ENCODE measurements around the gene AK1.

DNA sequence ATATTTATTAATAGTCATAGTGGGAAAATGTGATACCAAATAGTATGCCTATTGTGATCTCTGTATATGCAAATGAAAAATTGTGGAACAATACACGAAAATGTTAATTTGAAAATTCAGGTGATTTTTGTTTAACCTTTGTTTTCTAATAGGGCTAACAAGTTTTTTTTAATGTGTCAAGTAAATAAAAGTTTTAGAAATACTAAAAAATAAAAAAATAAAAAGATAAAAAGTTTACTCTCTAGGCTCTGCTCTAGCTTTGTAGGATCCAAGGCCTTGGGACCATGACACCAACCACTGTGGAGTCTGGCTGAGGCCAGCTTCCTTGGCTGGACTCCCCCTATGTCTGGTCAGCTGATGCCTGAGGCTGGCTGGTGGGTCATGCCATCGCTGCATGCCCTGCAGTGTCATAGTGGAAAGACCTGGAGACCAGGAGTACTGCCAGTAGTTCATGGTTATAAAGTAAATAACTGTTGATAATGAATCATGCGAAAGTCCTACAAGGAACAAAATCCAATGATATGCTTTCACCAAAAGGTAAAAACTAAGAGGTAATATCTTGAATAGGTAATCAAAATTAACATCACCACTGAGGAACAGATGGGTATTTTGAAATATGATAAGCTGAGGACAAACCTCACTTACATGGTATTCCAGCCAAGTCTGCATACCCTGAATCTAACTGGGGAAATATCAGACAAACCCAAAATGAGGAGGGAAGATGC is 43.2 kb downstream of the GARNL3 start:
- PRO-cap: no peak

DNA sequence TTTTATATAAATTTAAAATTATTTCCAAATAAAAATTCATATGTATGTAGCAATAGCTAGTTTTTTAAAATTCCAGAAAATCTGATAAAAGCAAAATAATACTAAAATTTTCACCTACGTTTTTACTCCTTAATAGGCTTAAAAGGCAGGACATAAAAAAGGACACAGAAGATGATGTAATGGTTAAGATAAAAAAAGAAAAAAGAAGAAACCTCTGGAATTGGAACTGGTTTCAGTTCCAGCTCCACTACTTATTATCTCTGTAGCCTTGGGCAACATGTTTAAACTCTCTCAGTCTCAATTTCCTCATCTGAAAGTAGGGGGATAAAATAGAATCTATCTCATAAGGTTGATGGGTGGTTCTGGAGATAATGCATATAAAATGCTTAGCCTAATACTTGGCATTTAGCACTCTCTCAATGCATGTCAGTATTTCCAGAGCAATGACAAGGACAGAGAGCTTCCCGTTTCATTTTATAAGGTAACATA is 44.5 kb downstream of the GARNL3 start:
- PRO-cap: no peak

DNA sequence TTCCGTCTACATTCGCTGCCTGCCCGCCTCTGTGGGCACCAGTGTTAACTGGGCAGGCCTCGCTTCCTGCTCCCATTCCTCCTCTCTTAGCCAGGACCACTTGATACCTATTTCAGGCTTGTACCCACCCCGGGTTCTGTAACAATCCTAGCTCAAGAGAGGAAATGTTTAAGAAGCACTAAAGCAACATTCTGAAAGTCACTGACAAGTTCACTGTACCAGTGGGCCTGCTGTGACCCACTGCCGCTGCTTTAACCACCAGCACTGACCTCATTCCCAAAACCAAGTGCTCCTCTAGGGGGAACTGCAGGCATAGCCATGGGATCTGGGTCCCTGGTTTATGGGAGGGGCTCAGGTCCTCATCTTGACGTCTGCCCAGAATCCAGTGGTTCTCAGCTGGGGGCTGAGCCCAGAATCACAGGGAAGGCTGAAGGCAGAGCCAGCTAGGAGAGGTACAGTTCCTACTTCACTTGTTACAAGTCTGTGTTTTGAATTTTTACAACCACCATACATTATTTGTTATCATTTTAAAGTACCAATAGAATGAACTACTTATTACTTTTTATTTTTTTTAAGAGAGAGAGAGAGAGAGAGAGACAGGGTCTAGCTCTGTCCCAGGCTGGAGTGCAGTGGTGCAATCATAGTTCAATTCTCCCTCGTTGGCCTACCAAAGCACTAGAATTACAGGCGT is 36.1 kb upstream of the SLC2A8 start:
- PRO-cap: no peak

DNA sequence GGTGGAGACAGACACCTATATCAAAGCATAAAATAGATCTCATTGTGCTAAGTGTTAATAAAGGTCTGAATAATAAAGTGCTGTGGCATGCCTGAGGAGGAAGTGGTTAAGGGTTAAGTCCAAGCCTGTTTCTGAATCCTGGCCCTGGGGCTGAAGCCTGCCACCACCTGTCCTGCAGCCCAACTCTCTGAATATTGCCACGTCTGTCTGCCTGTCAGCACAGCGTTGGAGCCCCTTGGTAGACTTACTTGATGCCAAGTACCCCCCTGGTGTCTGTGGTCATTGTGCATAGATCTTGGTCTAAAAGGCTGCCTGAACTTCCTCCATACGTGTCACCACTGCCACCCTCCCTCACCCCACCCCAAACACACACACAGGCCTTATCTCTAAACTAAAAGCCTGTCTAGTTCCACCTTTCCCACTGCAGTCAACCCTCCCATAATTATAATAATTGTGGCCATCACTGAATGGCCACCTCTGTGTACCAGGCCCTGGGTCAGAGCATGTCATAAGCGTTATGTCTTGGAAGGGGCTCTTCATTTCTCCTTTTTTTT is 35.4 kb upstream of the SLC2A8 start:
- PRO-cap: no peak

DNA sequence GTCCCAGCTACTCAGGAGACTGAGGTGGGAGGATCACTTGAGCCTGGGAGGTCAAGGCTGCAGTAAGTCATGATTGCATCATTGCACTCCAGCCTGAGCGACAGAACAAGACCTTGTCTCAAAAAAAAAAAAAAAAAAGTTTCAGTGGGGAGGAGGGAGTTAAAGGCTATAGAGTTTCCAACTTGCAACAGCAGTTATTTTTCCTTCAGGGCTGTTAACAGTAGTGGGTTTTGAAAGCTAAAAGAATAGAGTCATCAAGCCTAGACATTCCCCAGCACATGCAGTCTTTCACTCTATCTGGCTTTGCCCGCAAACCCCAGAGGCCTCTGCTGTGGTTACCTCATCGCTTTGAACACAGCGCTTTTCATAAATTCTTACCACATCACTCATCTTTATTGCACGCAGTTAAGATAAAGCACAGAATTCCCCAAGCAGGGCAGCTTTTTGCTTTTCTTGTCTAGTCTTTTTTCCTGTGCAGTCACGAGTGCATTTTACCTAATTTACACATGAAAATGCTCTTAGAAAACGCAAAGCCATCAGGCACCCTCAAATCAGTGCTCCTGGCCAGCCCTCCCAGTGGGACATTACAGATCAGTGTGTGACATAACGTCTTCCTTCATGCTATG is 8.7 kb upstream of the SLC2A8 start:
- PRO-cap: no peak

DNA sequence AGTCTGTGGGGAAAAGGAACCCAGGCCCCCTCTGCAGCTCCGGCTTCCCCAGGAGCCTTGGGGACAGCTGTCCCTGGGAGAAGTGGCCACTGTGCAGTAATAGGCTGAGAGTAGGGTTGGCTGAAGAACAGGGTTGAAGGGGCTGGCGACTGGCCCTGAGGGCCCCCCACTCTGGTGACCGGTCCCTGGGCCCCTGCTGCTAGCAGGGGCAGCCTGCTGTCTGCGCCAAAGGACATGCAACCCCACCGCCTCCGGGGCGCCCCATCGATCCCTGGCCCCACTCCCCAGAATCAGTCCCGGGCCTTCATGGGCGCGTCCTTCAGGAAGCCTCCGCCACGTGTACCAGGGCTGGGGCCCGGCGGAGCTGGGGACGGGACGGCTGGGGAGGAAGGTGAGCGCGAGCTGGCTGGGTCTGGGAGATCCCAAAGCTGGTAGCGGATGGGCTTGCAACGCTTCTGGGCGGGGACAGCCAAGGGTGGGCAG is 816 bp downstream of the NIBAN2 start:
- PRO-cap: no peak

DNA sequence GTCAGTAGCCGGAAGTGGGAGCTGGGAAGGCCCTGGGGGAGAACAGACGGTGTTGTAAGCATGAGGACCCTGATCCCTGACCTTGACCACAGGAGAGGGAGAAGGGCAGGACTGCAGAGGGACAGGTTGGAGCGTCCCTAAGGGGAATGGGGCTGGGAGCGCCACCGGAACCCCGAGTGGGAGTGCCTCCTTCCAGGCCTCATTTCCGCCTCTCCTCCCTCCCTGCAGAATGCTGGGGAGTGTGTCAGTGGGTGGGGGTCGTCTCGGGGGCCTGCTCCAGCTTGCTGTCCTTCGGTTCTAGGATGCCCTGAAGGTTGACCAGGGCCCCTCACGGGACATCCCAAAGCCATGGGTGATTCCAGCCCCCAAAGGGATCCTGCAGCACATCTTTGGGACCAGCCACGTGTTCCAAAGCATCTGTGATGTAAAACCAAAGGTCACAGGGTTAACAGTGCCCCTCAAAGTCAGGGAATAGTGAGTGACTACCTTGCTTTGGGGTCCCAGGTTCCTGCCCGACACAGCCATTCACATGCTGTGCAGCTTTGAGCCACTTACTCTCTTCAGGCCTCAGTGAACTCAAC is 754 bp downstream of the TTC16 start:
- PRO-cap: no peak

DNA sequence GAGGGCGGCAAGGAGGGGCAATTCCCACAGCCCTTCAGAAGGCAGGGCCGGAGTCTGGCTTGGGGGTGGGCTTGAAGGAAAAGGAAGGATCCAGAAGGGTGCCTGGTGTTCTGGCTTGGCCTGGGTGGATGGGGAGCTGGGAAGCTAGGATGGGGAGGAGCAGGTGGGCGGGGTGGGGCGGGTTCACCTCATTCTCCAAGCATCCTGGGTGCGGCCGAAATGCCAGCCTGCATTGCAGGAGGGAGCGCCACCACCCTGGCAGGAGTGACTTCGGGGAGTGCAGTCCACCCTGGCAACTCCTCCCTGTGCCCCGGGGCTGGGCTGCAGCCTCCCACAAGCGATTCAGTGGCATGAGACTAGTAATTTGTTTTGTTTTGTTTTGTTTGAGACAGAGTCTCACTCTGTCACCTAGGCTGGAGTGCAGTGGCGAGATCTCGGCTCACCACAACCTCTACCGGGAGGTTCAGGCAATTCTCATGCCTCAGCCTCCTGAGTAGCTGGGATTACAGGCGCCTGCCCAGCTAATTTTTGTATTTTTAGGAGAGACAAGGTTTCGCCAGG is 5.5 kb downstream of the TTC16 start:
- PRO-cap: no peak

- PRO-cap: no peak
Measured at GRCh38 chr9:127787945-127788712, 2.3 kb downstream of the CDK9 start.

GRCh38 chr9:127792866-127793923 is 7.4 kb downstream of the CDK9 start:
- PRO-cap: bidirectional peak, plus-strand start at chr9:127793534, minus-strand start at chr9:127793540

GRCh38 chr9:127816739-127817578 is 14.3 kb downstream of the FPGS start:
- PRO-cap: no peak

DNA sequence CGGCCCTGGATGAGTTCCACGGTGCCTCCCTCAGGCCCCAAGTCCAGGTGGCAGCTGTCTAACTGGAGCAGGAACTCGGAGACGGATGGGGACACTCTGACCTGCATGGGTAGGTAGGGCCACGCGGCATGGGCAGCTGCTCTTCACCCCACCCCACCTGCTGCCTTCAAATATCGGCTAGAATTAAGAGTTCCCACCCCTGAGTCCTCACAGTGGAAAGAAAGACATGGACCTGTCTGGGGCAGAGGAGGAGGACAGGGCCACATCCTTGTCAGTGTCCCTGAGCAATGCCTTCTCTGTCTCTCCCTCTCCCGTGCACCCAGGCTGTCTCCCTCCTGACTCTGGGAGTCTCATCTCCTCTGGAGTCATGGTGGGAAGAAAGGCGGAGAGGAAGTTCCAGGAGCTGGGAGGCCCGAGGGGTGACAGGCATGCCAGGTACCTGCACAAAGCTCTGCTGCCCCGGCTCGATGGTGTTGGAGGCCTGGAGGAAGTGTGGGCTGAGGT is 15.6 kb downstream of the FPGS start:
- PRO-cap: no peak

DNA sequence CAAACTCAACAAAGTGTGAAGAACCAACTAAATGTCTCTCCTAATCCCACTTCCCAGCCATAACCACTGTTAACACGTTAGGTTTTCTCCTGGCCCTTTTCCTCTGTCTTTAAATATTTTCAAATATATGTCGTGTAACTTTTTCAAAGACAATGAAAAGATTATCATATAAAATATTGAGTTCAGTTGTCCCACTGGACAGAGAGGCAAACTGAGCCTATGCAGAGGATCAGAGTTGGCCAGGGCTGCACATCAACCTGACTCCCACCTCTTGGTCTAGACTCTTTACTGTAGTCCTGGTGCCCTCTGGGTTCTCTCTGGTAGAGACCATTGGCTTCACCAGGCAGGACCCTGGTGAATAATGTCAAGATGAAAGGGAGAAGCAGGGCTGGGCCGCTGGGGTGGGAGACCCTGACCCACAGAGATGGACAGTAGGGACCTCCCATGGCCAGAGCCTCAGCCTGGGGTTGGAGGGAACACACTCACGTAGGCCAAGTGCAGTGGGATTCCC is 25.2 kb downstream of the ENG start:
- PRO-cap: no peak

DNA sequence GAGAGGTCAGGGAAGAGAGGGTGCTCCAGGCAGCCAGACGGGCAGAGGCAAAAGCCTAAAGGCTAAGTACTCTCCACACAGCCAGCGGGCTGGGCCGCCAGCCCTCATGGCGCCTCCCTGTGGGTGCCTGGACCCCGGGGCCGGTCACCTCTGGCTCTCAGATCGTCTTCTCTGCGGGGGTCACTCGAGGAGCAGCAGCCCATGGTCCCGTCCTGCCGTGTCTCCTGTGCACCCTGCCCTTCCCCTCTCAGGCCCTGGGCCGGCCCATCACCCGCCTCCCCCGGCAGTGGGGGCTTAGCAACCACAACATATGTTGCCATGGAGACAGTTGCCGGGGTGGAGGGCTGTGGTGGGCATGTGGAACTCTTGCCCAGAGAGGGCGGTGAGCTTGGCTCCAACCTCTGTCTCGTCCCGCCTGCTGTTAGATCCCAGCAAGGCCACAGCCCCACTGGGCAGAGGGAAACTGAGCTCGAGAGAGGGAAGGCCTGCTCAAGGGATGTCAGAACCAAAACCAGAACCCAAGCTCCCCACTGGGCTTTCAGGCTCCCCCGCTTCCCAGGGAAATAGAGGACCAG is 4.1 kb downstream of the AK1 start:
- PRO-cap: unidirectional peak, minus-strand start at position 223 of the sequence

- PRO-cap: no peak
Measured at GRCh38 chr9:127877112-127877554, 342 bp downstream of the AK1 start.

GRCh38 chr9:127877555-127878021 is at the start of gene AK1:
TSS of gene AK1 (minus strand) at chr9:127877675.
- PRO-cap: bidirectional peak, plus-strand start at chr9:127877774, minus-strand start at chr9:127877675

DNA sequence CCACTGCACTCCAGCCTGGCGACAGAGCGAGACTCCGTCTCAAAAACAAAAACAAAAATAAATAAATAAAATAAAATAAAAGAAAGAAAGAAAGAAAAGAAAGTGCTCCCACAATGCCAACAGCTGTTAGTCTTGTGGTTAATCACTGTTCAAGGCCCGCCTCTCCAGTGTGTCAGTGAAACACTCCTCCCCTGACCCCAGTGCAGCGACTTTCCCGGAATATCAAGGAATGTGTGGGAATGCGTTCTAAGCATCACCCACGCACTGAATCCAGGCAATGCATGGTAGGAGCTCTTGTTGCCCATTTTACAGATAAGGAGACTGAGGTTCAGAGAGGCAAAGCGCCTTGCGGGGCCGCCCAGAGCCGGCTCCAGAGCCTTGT is 1.1 kb downstream of the ST6GALNAC6 start:
- PRO-cap: no peak

GRCh38 chr9:127928110-127929077 is 2.2 kb downstream of the PIP5KL1 start:
- PRO-cap: no peak

GRCh38 chr9:127936356-127936797 is 1.3 kb downstream of the DPM2 start:
- PRO-cap: no peak

DNA sequence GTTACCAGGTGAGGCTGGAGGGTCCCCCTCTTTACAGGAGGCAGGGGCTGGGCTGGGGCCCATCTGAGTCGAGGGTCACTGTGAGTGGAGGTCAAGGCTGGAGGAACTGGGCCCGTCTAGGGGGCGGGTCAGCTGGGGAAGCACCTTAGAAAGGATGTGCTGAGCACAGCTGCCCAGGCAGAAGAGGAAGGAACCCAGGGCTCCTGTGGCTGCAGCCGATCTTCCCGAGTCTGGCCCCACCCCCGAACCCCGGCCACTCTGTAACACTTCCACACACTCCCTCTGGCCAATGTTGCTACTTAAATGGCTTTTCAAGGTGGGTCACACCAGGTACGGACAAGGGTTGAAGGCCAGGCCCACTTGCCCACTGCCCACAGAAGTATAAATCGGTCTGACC is 30.3 kb upstream of the EEIG1 start:
- PRO-cap: bidirectional peak, plus-strand start at position 176 of the sequence, minus-strand start at position 110 of the sequence